PC-3 (cell line): ENCODE data around the genes ABHD2 and FANCI.

GRCh38 chr15:88015197-88015586 lies 241.3 kb downstream of the NTRK3 start:
- RAMPAGE, long total RNA = no peak

- RAMPAGE, long total RNA = no peak
These were observed 6.9 kb downstream of the ISG20 start for GRCh38 chr15:88645484-88646284.

GRCh38 chr15:88769292-88769909 lies 33.8 kb upstream of the ACAN start:
- RAMPAGE, long total RNA = no peak

- RAMPAGE, long total RNA = no peak
These were observed 3.4 kb upstream of the HAPLN3 start for GRCh38 chr15:88898461-88899448.

- RAMPAGE, long total RNA = no peak
These were observed 7.7 kb downstream of the MFGE8 start for GRCh38 chr15:88905284-88905993.

DNA sequence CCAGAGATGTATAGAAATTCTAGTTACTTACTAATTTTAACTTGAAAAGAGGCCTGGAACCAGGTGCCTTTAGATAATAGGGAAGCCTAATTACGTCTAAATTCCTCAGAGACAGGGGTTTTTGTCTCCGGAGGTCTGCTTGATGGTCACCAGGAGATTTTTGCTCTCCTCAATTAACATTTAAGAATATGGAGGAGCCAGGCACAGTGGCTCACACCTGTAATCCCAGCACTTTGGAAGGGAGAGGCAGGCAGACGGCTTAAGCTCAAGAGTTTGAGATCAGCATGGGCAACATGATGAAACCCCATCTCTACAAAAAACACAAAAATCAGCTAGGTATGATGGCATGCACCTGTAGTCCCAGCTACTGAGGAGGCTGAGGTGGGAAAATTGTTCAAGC lies 79.9 kb upstream of the MFGE8 start:
- RAMPAGE, long total RNA = no peak

GRCh38 chr15:89087484-89088787 lies at the start of gene ABHD2:
Gene ABHD2, plus strand, starts transcription at chr15:89088456.
- RAMPAGE, long total RNA = no peak

- RAMPAGE, long total RNA = no peak
These were observed 18.0 kb downstream of the ABHD2 start for GRCh38 chr15:89106146-89106709.

- RAMPAGE, long total RNA = no peak
These were observed 37.1 kb downstream of the ABHD2 start for GRCh38 chr15:89125164-89125979.

GRCh38 chr15:89127059-89127639 lies 38.9 kb downstream of the ABHD2 start:
- RAMPAGE, long total RNA = no peak

GRCh38 chr15:89131203-89131853 lies 43.1 kb downstream of the ABHD2 start:
- RAMPAGE, long total RNA = no peak

DNA sequence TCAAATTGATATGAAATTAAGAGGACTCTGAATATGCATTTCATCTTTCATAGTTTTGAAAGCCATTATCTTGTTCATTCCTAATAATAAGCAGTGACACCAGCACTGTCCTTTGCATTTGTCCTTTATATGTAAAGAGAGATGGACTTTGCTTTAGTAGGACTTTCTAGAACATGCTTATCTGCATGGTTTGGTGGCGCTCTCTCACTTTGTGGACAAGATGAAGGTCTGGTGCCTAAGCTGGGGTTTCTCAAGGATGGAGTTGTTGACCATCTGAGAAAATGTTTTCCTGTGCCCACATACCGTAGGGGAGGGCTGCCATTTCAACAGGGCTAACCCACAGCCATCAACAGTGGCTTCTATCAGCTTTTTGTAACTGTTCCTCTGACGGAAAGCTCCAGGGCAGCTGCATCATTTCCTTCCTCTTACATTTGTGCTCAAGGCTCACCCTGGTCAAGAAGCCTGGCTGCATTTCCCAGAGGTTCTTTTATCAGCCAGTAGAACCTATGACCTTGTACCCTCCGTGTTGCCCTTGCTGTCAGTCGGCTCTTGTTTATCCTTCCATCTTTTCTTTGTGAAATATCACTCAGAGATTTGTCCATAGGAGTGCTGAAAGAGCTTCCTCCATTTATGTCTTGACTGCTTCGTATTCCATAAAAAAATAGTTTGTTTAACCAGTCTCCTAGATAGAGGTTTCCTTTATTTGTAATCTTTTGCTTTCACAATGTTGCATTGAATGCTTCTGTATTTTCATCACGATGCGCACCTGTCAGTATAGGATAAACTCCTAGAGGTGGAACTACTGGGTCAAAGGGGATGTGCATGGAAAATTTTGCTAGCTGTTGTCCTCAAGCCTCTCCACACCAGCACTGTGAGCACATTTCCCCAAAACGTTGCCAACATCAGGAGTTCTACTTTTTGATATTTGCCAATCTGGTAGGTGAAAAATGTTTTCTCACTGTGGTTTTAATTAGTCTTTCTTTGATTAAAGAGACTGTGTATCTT lies 44.7 kb downstream of the ABHD2 start:
- RAMPAGE, long total RNA = no peak

- RAMPAGE, long total RNA = no peak
These were observed 51.0 kb downstream of the ABHD2 start for GRCh38 chr15:89139016-89139805.

GRCh38 chr15:89139806-89140536 lies 51.7 kb downstream of the ABHD2 start:
- RAMPAGE, long total RNA = no peak

- RAMPAGE, long total RNA = no peak
These were observed 62.7 kb downstream of the ABHD2 start for GRCh38 chr15:89150844-89151425.

DNA sequence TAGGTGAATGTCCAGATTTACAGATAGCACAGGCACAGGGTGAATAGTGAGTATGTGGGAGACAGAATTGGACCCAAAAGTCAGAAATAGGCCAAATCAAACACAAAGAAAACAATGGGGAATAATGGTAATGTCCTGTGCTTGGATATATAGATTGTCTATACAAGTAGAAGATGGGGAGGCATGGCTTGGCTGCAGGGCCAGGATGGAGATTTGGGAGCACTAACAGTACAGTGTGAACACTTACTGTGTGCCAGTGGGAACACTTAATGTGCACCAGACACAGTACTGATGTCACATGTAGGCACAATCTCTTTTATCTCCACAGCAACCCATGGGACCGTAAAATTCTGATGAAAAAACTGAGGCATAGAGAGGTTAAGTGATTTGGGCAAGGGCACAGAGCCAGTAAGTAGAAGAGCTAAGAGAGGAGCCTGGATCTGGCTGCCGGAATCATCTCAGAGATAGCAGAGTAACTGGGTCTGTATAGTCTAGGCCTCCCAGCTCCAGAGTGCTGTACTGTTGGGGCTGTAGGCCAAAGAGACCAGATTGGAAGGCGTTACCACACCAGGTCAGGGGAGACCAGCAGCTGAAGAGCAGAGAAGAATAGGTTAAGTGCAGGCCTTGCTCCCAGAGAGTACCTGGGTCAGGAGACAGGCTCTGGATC lies 63.4 kb downstream of the RLBP1 start:
- RAMPAGE, long total RNA = no peak

- RAMPAGE, long total RNA = no peak
These were observed at the start of gene FANCI for GRCh38 chr15:89243594-89244926. Gene FANCI, plus strand, starts transcription at chr15:89243979.

DNA sequence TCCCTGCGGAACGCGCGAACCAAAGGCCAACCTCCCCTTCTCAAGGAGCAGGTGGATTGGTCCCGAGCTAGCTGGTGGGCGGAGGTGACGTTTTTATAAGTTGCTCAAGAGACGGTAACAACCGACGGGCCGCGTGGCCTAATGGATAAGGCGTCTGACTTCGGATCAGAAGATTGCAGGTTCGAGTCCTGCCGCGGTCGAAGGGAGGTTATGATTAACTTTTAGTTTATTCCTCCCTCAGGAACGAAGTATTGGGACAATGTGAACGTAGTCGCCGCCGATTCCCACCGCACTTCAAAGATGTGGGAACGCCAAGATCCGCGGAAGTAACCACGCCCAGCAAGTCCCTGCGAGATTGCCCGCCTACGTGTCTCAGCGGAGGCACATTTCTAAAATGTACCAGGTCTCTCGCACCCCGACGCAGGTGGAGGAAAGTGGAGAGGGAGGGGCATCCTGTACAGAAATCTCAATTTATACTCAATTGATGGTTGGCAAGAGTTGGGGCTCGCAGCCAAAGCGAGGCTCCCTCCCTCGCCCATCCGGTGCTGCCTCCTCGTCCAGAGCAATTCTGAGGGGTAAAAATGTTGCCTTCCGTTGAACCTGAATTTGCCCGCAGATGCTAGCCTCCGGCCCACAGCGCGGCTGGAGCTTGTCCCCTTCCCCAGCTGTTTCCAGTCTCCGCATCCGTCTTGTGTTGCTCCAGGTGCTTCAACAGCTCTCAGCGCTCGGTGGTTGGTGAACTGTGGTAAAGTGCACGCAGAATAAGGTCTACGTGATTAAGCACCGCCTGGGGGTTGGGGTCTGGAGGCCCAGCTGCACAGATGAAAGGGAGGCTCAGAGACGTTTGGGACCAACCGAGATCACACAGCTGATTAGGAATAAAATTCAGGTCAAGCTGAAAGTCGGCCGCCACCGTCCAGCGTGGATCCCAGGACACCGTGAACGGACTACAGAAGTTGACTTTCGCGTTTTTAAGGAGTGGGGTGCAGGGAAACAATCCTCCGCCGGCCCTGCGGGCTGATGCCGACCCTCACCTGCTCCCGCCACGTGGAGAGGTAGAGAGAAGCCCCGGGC lies 659 bp upstream of the POLG start:
- RAMPAGE, long total RNA = no peak

DNA sequence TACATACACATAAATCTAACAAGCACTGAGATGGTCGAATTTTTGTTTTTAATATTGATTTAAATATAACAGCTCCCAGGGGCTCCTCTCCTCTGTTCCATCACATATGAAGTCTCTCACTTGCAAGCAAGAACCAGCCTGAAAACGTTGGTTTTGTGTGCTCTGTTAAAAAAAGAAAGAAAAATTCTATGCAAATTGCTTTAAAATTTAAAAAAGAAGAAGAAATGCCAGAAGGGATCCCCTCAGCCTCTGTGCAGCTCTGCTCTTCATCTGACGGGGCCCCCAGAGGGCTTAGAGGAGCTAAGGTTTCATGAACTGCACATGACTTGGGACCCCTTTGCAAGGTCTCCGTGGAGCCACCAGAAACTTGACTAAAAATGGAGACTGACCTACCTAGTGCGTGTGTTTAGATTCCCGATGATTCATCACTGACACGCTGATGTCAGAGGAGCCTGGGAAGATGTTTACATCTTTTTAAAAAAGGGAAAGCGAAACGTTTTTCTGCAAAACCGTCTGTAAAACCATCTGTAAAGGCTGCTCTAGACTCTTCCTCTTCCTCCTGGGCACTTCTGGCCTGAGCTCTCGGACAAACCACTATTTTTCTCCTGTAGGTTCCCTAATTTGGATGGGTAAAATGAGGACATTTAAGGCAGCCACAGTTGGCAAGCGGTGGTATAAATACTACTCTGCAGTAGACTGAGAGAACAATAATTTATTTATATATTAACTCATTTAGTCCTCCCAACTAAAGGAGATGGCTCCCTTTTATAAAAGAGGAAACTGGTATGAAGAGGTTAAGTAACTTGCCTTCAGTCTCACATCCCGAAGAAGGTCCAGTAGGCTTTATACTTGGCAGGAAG lies 67.2 kb upstream of the POLG start:
- RAMPAGE, long total RNA = no peak

- RAMPAGE, long total RNA = no peak
These were observed 7.8 kb upstream of the KIF7 start for GRCh38 chr15:89662977-89663524.